Metanephros (tissue), 2 donors: ENCODE measurements around the genes CHST1, SLC35C1 and FREY1.

GRCh38 chr11:44956742-44957418 is 6.2 kb upstream of the TP53I11 start:
- RAMPAGE, long total RNA: no peak

- RAMPAGE, long total RNA: no peak
Observed at GRCh38 chr11:44979555-44980357, 29.1 kb upstream of the TP53I11 start.

DNA sequence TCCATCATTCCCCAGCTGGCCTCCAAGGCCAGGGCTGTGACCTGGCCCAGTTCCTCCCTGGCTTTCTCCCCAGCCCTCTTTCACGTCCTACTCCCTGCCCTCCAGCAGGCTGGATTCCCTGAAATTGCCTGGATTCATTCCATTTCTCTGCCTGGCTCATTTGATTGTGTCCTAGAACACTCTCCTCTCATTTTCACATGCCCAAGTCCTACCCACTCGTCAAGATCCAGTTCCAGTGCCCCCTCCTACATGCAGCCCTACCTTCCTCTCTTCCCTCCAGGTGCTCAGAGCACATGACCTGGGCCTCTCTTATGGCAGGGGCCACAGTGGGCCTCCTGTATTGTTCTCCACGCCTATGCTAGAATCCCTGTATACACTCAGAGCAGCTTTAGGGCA is 57.0 kb upstream of the PRDM11 start:
- RAMPAGE, long total RNA: no peak

DNA sequence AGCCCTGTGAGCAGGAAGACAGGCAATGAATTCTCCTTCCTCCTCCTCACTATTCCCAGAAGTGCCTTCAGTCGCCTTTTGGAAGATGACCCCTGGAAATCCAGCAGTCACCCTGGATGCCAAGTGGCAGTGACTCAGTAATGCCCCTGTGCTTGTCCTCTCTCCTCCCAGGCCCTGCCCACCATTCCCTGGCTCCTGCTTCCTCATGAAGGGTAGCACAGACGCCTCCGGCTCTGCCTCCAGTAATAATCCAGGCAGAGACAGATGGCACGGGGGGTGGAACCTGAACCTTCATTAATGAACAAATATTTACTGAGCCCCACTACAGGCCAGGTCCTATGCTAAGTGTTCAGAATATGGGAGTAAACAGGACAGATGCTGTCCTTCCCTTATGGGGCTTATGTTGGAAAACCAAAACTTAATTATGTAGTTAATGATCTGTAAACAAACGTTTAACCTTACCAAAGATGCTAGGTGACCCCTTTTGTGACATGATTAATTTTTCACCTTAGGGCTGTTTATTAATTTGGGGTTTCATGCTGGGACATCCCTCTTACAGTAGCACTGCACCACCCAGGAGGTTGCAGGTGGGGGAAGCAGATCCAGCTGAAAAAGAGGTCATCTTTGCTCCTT is 23.1 kb downstream of the SYT13 start:
- RAMPAGE, long total RNA: no peak

GRCh38 chr11:45411145-45411916 is 125.2 kb upstream of the SYT13 start:
- RAMPAGE, long total RNA: no peak

DNA sequence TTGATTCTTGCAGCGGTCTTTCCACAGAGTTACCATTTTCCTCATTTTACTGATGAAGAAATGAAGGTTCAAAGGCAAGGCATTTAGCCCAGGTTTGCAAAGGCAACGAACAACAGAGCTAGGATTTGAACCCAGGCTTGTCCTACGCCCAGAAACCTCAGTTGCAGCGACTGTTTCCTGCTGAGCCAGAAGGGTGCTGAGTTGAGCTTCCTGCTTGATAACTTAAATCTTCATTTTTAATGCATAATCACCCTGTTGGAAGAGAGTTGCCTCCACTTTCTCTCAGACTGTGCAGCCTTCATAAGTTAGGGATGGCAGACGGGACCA is 148.1 kb upstream of the SYT13 start:
- RAMPAGE, long total RNA: no peak

DNA sequence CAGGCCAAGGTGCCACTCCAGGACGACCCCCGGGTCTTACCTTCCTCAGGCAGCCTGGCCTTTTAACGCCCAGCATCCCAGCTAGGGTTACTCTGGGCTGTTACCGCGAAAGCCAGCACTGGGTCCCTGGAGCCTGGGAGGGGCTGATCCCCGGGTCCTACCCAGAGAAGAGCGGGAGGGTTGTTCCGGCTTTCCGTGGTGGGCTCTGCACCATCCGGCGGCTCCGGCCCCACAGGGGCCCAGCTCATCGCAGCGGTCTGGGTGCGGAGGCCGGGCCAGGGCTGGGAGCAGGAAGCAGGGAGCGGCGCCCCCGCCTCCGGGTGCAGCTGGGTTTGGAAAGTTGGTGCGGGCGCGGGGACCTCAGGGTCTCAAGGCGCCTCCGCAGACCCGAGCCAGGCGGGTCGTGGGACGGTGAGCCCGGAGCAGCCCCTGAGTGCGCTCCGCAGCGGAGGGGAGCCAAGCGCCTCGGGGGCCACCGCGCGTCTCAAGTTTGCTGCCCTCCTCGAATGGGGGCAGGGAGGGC is 922 bp downstream of the CHST1 start:
- RAMPAGE, long total RNA: no peak

- RAMPAGE, long total RNA: no peak
Observed at GRCh38 chr11:45664962-45665892, at the start of gene CHST1. TSS of gene CHST1 (minus strand) at chr11:45665622.

- RAMPAGE, long total RNA: no peak
Observed at GRCh38 chr11:45740893-45741527, 63.9 kb upstream of the SLC35C1 start.

DNA sequence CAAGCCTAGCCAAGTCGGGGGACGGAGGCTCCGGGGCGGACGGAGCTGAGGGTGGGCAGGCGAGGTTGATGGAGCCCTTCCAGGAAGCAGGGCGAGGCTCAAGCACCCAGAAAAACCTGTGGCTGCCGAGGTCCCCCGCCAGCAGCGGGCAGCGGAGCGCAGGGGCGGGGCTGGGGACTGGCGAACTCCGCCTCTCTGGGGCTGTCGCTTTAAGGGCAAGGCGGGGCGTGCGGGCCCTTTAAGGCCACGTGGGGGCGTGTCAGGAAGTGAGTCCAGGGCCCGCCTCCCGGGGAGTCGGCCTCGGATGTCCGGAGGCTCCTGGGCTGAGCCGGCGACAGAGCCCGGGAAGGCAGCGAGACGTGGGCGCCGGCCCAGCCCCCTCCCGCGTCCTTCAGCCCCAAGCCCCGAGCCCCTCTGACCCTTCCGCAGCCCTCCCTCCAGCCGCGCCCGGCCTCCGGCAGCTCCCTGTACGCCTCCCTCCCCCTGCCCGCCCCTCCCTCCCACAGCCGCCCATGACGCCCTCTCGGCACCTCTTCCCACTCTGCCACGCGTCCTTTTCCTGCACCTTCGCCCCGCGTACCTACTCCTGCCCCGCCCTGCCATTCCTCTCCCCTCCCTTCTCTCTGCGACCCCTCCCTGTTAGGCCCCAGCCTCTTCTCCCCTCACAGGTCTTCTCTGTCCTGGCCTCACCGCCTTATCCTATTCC is at the start of gene SLC35C1:
Gene SLC35C1, plus strand, starts transcription at position 300 of the 706 bp plus-strand sequence.
- RAMPAGE, long total RNA: no peak

DNA sequence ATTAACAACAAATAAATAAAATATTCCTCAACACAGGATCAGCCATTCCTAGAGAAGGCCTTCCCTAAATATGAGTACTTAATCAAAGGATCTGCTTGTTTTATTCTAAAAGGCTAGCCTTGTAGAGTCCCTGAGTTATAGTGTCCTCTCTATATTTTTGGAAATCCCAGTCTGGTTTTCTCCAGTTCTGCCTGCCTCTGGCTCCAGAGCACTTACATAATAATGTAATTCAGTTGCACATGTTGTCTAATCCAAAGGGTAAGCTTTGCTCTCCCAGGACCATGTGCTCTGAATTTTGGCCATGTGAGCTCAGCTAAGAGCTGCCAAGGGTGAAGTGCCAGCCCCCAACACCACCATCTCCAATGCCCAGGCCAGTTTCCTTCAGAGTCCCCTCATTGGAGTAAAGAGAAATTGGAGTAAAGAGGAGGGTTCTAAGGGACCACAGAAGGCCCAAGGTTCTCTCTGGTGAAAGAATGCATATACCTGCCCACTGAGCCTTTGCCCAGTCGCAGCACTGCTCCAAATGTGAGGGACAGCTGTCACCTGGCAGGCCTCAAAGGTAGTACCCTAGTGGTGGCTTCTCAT is 4.7 kb downstream of the CRY2 start:
- RAMPAGE, long total RNA: no peak

GRCh38 chr11:45857966-45859059 is 11.0 kb downstream of the CRY2 start:
- RAMPAGE, long total RNA: no peak

DNA sequence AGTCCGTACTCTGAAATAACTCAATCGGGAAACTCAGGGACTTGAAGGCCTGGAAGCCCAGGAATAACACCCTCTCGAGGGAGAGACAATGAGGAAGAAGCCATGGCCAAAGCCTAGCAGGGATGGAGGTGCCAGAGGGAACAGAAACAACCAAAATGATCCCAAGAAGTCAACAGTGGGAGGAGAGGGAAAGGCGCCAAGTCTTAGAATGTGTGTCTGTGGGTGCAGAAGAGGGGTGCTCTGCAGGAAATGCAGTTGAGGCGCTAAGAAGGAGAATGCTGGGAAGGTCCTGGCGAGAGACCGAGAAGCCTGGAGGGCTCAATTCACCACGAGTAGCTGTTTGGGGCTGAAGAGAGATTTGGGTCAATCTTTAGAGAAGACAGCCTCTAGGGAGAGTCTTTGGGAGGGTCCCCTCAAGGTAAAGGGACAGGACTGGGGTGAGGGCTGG is 808 bp upstream of the MAPK8IP1 start:
- RAMPAGE, long total RNA: no peak

DNA sequence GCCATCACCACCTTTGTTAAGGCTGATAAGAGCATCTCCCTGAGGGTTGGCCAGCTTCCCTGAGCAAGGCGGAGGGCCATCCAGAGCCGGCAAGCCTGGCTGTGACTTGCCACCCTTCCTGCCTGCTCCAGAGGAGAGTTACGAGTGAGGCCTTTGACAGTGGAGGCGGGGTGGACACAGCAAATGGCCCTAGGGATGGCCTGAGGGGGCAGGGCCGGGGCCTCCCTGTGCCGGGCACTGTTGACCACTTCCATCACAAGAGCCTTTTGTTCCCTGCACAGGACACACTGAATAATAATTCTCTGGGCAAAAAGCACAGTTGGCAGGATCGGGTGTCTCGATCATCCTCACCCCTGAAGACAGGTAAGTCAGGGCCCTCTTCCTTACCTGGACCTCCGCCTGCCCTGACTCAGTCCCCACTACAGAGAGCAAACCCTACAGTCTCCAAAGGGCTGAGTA is 5.3 kb downstream of the FREY1 start:
- RAMPAGE, long total RNA: no peak

- RAMPAGE, long total RNA: no peak
Observed at GRCh38 chr11:45907003-45907931, at the start of gene FREY1. TSS of gene FREY1 (minus strand) at chr11:45907271.

DNA sequence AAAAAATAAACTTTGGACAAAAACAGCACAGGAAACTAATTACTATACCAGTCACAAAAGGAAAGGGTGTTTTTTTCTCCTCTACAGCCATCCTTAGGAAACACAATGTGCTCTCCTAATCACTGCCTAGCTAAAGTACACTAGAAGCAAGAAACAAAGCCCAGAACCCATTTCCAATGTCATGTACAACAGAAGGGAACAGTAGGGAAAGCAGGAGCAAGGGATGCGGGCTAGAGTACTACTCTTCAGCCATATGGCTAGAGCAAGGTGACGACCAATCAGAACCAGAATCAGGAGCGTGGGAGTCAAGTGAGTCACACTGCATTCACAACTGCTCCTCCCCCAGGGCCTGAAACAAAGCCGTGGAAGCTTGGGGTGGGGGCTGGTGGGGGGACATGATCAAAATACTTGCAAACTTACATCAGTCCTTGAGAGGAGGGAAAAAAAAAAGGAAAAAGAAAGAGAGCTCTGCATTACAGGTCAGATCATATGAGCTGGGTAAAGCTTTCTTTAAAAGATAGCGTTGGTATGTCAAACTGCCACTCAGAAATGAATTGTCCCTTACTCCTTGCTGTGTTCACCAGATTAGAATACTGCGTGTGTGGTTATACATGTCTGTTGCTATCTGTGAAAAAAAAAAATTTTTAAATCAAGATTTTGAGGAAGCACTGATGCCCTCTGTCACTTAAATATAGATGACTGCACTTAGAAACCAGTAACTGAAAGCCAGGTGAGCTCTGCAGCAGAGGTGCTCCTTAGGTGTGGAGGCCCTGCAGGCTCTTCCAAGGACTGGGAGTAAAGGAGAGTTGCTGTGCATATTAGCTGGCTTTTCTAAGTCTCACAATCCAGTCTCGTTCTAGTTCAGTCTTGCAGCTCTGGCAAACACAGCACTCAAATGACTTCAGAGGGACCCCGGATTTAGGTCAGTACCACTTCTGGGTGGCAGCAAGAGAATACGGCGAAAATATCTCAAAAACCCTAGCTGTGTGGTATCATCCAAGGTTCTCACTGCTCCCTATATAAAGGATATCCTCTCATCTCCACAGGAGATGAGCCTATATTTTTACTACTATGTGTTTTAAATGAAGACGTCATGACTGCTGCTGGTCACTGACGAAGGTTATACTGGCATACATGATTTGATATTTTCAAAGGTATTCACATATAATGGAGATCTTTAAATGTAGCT is 60.8 kb downstream of the LARGE2 start:
- RAMPAGE, long total RNA: no peak

- RAMPAGE, long total RNA: no peak
Observed at GRCh38 chr11:46238088-46238926, 39.2 kb upstream of the CREB3L1 start.

DNA sequence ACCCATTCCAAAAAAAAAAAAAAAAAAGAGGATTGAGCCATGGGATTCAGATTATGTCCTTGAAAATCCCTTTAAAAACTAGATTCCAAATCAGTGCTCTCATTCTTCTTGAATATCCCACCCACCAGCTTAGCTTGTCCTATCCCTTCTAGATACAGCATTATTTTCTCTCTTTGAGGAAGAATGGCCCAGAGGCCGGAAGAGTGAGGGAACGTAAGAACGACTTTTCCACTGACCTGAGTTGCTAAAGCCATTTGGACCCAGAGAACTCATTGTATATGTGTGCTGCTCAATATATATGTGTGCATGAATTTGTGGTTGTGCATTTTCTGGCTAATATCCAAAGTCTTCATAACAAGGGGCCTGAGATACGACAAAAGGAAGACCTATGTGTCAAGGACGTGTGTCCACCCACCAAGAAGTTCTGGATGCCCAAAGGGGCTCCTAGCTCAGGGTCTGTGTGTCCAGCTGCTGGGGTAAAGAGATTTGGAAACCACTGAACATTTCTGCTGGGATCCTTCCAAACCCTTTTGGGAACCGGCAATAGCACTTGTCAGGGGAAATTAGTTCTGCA is 34.9 kb upstream of the CREB3L1 start:
- RAMPAGE, long total RNA: no peak

GRCh38 chr11:46317161-46317862 is 30.0 kb upstream of the DGKZ start:
- RAMPAGE, long total RNA: no peak

DNA sequence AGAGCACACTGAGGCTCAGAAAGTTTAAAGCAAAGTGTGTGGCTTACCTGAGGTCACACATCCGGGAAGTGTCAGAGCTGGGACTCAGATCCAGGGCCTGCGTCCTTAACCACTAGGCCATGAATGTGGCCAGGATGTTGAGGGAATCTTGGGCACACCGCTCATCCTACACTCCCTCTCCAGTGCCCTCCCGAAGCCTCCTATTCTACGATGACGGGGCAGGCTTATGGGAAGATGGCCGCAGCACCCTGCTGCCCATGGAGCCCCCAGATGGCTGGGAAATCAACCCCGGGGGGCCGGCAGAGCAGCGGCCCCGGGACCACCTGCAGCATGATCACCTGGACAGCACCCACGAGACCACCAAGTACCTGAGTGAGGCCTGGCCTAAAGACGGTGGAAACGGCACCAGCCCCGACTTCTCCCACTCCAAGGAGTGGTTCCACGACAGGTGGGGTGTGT is 27.2 kb upstream of the DGKZ start:
- RAMPAGE, long total RNA: no peak